Heart right ventricle (tissue), 2 donors: ENCODE data around the genes KLHL4, PCDH11X, FAM133A, CENPI and ZMAT1.

- PRO-cap, 2 experiments, result no peak in any of the 2 experiments
These were observed 54.9 kb upstream of the PGAM4 start for GRCh38 chrX:78024336-78024687.

DNA sequence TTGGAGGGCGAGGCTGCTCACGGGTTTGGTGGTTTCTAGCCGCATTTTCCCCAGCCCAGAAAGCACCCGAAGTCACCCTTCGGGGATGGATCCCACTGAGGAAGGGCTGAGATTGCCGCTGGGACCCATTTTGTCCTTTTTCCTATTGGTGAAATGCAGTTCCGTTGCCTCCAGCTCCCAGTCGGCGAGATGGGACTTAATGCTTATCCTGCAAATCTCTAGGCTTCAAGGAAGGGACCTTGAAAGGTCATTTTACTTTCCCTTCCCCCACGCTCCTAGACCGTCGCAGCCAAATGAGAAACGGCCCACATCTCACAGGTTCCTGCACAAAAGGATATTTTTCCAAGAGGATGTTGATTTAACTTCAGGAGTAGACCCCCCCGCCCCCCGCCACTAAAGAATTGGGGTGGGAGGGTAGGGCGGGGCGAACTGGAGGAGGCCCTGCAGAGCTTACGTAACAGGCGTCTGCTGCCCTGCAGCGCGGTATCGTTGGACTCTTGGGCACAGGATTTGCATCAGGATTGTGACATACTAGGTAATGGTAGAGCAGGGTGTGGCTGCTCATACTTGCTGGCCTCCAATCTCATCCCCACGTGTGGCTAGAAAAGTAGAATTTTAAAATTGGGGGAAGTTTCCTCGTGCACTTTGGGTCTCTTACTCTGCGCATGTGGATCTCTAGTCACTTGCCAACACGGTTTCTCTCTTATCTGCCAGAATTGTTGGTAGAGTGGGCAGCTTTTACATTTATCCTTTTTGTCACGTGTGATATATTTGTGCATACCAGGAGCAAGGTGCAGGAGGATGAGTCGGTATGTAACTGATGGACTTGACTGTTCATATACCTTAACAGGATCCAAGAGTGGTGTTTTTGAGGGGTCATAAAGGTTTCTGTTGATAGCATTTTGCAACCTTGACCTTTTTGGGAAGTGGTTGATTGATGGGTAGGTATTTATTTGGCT, 763 bp downstream of the PGK1 start:
- PRO-cap, 2 experiments, result peak in 1 of 2 experiments; most common plus-strand start position 529 of the sequence (in 1); most common minus-strand start position 328 of the sequence (in 1)

DNA sequence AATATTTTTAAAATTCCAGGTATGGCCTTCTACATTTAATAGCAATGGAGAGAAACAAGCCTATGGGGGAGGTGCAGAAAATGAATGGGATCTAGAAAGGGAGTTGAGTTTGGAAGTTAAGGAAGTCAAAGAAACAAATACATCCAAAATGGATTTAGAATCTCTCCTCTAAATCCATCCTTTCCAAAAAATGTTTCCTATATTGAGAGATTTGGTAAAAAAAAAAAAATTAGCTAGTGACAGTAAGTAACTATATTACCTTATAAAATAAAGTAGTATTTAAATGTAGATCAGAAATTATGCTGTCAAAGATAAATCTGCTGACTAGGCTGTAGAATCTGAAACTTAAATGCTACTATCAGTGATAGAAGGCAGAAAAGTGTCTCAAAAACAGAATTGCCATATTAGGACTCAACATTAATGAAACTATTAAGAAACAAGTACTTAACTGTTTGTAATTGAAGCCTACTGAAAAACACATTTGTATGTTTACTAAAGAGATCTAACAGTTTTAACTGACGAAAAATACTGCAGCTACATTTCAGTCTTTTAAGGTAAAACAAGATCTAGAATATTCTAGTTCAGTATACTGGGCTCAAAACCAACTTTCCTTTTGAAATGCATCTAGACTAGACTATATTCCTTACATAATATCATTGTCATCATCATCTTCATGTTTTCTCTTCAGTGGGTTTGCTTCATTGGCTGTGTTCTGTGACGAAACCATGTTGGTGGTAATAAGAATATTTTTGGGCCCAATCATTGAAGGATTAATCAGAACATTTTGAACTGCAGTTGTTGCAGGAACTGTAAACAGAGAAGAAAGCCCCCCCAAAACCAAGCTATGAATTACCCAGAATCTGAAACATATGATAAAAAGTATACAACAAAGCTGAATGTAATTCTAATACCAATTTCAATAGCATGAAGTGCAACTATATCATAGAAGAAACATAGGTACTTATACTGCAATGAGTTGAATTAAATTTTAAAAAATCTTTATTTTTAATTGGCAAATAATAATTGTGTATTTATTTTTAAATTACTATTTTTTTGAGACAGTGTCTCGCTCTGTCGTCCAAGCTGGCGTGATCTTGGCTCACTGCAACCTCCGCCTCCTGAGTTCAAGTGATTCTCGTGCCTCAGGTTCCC, 8.1 kb downstream of the TAF9B start:
- PRO-cap, 2 experiments, result no peak in any of the 2 experiments

- PRO-cap, 2 experiments, result no peak in any of the 2 experiments
These were observed 843 bp downstream of the HMGN5 start for GRCh38 chrX:81200891-81201249.

DNA sequence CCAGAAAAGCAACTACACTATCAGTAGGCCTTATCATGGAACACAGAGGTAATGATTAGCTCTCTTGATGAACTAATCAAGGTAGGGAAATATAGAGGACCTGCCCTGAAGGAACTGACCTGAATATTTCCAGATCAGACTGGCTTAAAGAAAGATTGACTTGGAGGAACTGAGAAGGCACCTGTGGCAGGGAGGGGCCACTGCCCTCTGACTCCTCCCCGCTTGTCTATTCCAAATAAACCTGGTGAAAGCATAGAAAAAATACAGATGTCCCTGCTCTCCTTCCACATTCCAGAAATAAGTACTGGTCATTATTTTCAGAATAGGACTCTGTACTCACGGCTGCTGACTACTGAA, 5.5 kb downstream of the RPS6KA6 start:
- PRO-cap, 2 experiments, result no peak in any of the 2 experiments

- PRO-cap, 2 experiments, result no peak in any of the 2 experiments
These were observed 3.1 kb downstream of the APOOL start for GRCh38 chrX:85006782-85007194.

DNA sequence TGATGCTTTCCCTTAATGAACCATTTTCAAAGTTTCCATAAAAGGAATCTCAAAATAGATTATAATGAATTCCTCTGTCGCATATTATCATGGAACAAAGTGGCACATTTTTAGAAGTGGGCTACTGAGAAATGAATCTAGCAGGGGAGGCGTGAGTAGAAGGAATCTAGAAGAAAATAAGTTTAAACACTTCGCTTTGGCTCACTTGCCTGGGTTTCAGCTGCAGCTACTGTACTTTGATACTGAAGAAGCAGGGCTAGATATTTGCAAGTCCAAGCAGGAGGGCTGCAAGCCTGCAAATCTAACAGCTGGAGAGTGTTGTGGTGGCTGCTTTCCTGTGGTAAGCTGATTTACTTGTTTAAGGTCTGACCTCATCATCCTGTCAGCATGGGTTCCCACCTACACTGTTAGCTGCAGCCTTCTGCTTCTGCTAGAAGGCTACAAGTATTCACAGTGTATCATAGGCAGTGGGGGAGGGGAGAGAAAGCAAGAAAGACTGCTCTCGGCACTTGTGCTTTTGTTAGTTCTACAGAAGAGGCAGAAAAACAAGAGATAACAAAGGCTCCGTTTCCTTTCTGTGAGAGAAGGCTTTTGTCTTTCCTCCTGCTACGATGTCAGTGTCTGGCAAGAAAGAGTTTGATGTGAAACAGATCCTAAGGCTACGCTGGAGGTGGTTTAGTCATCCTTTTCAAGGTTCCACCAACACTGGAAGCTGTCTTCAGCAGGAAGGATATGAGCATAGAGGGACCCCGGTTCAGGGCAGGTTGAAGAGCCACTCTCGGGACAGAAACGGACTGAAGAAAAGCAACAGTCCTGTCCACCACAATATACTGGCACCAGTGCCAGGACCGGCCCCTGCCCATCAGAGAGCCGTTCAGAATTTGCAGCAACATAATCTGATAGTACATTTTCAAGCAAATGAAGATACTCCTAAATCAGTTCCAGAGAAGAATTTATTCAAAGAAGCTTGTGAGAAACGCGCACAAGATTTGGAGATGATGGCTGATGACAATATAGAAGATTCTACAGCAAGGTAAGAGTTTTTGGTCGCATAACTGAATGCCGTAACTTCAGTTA, at the start of gene KLHL4:
Gene KLHL4 (plus strand): TSS at position 520 of the 1,077 bp plus-strand sequence.
- PRO-cap, 2 experiments, result peak in 1 of 2 experiments; most common plus-strand start position 467 of the sequence (in 1); most common minus-strand start position 317 of the sequence (in 1)

DNA sequence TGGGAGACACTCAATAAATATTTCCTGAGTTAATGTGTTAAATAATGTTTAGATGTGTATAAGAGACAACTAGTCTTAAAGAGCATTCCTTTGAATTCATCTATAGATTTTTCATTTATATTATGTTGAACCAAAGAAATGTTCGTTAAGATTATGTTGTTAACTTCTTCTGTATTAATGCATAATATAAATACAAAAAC, 349.7 kb downstream of the TGIF2LX start:
- PRO-cap, 2 experiments, result no peak in any of the 2 experiments

DNA sequence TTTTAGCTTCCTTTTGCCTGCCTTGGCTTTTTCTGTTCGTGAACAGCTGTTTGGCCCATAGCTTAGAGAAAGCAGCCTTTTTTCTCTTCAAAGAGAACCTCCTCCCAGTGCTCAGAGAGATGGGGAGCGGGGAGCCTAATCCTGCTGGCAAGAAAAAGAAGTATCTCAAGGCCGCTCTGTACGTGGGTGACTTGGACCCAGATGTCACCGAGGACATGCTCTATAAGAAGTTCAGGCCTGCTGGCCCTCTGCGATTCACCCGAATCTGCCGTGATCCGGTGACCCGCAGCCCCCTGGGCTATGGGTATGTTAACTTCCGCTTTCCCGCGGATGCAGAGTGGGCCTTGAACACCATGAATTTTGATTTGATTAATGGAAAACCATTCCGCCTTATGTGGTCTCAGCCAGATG, 825 bp downstream of the PABPC5 start:
- PRO-cap, 2 experiments, result no peak in any of the 2 experiments

GRCh38 chrX:91779054-91779638, at the start of gene PCDH11X:
Gene PCDH11X, plus strand, starts transcription at chrX:91779375.
- PRO-cap, 2 experiments, result peak in 1 of 2 experiments; most common plus-strand start chrX:91779375 (in 1)

- PRO-cap, 2 experiments, result no peak in any of the 2 experiments
These were observed 335.0 kb downstream of the PCDH11X start for GRCh38 chrX:92114255-92114542.

GRCh38 chrX:93673847-93674558, at the start of gene FAM133A:
Gene FAM133A, plus strand, starts transcription at chrX:93674206.
- PRO-cap, 2 experiments, result no peak in any of the 2 experiments

DNA sequence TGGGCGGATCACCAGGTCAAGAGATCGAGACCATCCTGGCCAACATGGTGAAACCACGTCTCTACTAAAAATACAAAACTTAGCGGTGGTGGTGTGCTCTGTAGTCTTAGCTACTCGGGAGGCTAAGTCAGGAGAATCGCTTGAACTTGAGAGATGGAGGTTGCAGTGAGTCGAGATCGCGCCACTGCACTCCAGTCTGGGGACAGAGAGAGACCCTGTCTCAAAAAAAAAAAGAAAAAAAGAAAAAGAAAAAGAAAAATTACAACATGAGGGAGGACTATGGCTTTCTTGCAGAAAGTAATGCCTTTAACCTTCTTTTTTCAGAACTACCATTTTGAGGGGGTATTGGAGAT, 453.2 kb downstream of the FAM133A start:
- PRO-cap, 2 experiments, result no peak in any of the 2 experiments

GRCh38 chrX:100651989-100652504, 8.0 kb downstream of the SRPX2 start:
- PRO-cap, 2 experiments, result no peak in any of the 2 experiments

DNA sequence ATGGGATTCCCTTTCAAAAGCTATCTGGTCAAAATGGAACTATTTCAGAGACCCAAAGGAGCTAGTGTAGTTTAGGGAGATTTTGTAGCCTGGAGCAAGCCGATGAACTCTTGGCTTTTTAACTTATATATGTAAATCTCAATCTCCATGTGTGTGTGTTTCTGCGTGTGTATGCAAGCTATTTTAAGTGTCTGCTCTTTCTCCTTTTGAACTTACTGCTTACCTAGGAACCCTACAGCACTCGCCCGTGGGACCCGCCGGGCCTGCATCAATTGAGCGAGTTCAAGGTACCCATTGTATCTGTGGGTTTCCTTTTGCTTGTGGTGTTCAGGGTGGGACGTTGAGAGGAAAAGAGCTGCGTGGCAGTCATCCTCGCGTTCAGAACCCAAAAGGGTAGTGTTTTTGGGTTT, 10.4 kb downstream of the CSTF2 start:
- PRO-cap, 2 experiments, result no peak in any of the 2 experiments

GRCh38 chrX:101097371-101098520, at the start of gene CENPI:
Gene CENPI, plus strand, starts transcription at chrX:101098204.
- PRO-cap, 2 experiments, result peak in 2 of 2 experiments; most common plus-strand start chrX:101098188 (in 1); most common minus-strand start chrX:101097896 (in 2)

DNA sequence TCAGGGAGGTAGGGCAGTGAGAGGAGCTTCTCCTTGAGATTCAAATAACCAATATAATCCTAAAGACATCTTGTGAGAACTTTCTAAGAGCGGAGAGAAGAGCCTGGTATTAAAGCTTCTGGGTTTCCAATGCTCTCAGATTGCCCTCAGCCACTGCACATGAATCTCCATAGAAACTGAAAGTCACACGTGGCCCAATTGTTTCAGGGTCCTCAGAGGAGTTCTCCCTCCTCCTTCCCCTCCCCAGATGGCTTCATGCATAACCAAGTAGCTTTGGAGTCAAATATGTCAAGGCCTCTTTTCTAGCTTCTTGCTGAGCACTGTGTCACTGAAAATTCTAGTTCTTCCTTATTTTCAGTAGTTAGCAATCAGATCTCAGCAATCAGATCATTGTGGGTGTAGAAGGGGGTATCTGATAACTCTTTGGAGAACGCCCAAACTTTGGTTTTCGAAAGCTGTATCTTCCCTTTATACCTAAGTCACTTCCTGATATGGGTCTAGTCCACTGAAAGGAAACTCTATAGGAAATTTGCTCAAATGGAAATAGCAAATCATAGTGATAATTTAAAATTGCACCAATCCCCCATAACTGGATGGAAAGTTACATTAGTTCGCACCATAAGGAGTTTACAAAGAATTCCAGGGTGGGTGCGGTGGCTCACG, 2.2 kb downstream of the BTK start:
- PRO-cap, 2 experiments, result no peak in any of the 2 experiments

GRCh38 chrX:101638228-101638711, 15.3 kb downstream of the ARMCX3 start:
- PRO-cap, 2 experiments, result no peak in any of the 2 experiments

GRCh38 chrX:101780355-101780762, 120.7 kb upstream of the ARMCX2 start:
- PRO-cap, 2 experiments, result no peak in any of the 2 experiments

- PRO-cap, 2 experiments, result peak in 2 of 2 experiments; most common plus-strand start chrX:101931624 (in 1); most common minus-strand start chrX:101931553 (in 1)
These were observed at the start of gene ZMAT1 for GRCh38 chrX:101931456-101932346. Gene ZMAT1, minus strand, starts transcription at chrX:101932027.